Neural cell (in vitro differentiated cells): ENCODE results near the genes PLAC8L1 and C5orf46.

GRCh38 chr5:145942137-145942602 lies 5.8 kb downstream of the SH3RF2 start:
- RAMPAGE, long total RNA, result no peak

DNA sequence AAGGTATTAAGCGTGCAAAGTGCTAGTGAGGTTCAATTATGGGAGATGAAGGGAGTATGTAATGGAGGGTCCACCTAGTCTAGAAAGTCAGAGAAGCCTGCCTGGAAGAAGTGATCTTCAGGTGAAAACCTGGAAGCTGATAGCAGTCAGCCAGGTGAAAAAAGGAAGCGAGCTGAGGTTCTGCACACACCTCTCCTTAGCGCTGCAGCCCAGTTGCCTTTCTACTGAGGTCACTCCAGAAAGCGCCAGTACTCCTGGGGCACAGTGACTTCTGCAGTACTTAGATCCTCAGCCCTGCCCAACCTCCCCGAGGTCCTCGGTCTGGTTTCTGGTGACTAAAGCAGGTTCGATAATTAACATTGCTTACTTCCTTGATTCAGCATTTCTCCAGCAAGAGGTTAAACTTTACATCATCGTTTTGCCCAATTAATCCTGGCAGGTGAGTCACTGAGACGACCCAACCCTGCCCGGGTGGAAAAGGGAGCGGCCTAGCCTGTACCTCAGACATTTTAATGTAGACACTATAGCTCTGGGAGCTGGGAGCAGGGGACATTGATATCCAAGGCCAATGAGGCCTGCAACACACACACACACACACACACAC lies 77.7 kb downstream of the PLAC8L1 start:
- RAMPAGE, long total RNA, result no peak

DNA sequence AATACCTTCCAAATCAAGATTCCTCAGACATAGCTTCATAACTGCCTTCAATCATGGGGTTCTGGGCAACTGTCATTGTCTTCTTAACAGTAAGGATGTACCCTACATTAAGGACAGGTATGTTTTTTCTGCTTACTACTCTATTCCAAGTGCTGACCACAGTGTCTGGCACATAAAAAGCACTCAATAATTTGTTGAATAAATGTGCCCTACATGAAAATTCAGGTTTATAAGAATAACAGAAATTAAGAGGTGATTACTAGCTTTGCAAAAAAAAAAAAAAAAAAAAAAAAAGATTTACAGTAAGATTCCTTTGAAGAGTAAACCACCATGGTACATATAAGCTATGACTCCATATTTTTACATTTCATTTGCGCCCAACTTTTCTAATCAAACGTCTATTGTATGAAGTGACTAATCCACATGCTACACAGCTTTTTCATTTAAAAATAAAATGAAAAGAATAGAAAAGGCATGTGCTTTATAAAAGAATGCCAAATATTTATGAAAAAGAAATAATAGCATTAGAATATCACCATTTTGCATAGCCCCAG lies at the start of gene PLAC8L1:
Gene PLAC8L1 (minus strand): TSS at position 268 of the 554 bp plus-strand sequence.
- RAMPAGE, long total RNA, result no peak

- RAMPAGE, long total RNA, result no peak
Observed at GRCh38 chr5:146447428-146448051, 407 bp downstream of the TCERG1 start.

DNA sequence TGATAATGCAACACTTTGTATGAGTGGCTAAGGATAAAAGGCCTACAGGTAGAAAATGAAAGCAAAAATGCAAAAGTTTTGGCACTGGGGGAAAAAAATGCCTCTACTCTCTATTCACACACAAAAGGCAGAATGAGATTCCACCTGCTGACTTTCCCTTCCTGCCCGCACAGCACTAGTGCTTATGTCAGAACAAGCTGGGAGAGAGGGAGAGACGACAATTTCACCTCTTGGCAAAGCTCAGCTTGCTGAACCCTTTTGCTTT lies 1.6 kb downstream of the PPP2R2B start:
- RAMPAGE, long total RNA, result no peak

DNA sequence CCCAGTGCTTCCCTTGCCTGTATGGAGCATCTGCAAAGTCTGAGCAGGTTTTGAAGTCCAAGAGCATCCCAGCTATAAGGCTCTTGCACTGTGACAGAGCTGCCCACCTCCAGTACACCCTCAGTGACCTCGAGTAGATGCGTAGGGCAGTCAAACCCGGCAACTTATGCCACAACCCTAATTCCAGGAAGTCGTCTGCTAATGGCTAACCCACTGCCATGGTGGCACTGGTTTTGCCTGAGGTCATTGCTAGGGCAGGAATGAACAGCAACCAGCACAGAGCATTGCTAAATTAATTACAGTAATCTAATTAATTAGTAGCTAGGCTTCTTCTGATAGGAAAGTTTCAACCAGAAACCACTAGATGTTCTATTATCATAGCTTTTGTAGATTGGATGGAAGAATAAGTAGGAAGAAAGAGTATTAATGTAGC lies 122.8 kb downstream of the DPYSL3 start:
- RAMPAGE, long total RNA, result no peak

GRCh38 chr5:147403934-147404797 lies 105.7 kb downstream of the DPYSL3 start:
- RAMPAGE, long total RNA, result no peak

DNA sequence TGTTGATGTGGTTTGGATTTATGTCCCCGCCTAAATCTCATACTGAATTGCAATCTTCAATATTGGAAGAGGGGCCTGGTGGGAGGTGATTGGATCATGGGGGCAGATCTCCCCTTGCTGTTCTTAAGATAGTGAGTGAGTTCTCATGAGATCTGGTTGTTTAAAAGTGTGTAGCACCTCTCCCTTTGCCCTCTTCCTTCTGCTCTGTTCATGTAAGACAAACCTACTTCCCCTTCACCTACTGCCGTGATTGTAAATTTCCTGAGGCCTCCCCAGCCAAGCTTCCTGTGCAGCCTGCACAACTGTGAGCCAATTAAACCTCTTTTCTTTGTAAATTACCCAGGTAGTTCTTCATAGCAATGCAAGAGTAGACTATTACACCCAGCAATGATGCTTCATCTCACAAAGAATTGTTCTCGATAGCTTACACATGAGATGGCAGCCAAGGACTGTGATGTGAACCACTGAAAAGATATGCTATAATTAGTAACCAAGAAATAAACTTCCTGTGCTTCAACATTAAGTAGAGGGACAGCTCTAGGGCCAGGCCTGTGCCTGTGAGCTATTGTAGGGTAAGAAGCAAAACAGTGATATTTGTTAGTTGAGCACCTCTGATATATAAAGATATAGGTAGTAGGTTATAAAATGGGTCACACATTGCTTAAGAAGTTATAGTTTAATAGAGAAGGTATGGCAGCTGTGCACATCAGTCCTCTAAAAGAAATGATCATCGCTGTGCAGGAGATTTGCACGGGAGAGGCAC lies 41.7 kb upstream of the DPYSL3 start:
- RAMPAGE, long total RNA, result no peak

DNA sequence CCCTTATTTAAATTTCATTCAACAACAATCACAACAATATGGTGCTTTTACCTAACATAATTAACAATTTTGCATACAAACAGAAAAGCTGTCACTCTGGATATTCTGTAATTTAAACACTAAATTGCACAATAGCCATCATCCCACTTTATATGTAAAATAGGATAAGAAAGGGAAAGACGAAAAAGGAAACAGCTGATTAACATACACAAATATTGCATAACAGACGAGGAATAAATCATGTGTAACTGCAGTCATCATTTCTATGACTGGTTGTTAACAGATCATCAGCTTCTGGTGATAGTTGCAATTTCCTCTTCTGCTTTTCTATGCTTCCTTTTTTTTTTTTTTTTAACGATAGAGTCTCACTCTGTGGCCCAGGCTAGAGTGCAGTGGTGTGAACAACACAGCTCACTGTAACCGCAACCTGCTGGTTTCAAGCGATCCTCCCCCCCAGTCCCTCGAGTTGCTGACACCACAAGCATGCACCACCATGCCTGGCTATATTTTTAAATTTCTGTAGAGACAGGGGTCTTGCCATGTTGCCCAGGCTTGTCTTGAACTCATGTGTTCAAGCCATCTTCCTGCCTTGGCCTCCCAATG lies 22.5 kb upstream of the JAKMIP2 start:
- RAMPAGE, long total RNA, result no peak

GRCh38 chr5:147870925-147871580 lies 7.5 kb upstream of the SCGB3A2 start:
- RAMPAGE, long total RNA, result no peak

GRCh38 chr5:147906253-147906907 lies at the start of gene C5orf46:
TSS of gene C5orf46 (minus strand) at chr5:147906538.
- RAMPAGE, long total RNA, result no peak

GRCh38 chr5:148437229-148437782 lies 53.5 kb downstream of the FBXO38 start:
- RAMPAGE, long total RNA, result no peak

DNA sequence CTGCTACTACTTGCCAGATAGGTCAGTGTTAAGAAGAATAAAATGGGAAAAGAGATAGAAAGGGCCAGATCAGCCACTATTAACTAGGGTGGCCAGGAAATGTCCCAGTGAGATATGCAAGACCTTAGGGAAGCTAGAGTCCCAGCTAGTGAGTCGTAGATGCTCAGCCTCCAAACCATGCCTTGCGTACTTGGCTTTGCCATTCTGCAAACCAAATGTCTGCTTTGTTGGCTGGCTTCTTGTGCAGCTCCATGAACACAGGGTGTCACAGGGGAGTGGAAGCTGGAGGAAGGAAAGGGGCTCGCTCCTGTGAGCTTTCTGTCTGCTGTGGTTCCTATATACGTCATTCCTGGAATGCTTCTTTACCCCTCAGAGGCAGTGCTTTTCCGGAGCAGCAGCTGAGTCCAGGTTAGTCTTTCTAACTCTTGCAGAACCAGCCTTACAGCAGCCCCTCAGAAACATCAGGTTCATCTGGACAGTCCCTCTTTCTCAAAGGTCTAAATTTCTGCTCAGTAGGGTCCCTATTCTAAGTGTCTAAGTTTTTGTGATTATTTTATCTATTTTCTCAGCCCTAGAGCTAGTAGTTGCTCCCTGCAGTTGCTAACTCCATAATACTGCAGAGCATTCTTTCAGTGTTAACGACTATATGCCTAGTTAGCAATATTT lies 69.1 kb downstream of the FBXO38 start:
- RAMPAGE, long total RNA, result no peak

DNA sequence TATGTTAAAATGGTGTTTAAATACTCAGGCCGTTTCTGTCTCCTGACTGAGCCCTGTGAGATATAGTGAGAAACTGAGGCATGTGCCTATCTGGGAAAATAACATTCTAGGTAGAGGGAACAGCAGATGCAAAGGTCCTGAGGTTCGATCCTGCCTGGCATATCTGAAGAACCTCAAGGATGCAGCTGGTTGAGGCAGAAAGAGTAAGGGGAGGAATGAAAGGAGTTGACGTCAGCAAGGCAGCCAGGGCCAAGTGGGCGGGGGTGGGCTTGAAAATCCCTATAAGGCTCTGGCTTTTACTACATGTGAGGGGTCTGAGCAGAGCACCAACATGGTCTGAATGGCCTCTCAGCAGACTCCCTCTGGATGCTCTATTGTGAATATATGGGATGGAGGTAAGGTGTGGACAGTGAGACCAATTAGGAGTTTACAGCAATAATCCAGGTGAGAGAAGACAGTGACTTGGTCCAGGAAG lies 69.7 kb downstream of the FBXO38 start:
- RAMPAGE, long total RNA, result no peak

DNA sequence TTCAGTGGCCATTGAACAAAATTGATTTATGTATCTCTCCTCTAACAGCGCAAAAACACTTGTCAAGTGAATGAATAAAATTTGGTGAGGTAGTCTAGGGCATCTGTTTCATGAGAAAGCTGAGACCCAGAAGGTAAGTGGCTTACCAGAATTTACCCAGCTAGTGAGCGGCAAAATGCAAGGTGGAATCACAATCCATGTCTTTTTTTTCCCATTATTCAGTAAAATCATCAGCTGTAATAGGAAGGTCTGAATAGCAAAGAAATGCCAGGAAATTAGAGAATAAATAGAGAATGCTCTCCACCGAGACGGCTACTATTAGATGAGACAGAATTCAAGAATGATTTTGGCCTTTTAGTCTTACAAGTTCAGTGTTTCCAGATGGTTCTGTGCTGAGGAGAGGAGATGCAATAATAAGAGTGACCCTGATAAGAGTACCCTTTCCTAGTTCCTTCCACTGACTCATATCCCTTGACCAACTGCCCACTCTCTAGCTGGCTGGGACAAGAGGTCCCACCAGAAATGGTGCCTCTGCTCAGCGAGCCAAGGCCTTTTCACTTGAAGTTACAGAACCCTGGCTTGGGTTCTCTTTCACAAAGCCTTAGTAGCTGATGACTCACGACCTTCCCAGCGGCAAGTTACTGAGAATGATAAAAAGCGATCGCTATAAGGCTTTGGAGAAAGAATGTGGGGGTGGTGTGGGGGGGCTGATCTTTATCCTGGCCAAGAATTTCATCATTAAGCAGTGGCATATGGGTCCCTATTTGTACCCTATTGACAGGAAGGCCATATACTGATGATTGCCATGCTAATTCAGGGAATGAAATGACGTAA lies 90.1 kb downstream of the FBXO38 start:
- RAMPAGE, long total RNA, result no peak

- RAMPAGE, long total RNA, result no peak
Observed at GRCh38 chr5:148685567-148685843, 31.2 kb upstream of the HTR4 start.

- RAMPAGE, long total RNA, result no peak
Observed at GRCh38 chr5:148697138-148697777, 42.9 kb upstream of the HTR4 start.

DNA sequence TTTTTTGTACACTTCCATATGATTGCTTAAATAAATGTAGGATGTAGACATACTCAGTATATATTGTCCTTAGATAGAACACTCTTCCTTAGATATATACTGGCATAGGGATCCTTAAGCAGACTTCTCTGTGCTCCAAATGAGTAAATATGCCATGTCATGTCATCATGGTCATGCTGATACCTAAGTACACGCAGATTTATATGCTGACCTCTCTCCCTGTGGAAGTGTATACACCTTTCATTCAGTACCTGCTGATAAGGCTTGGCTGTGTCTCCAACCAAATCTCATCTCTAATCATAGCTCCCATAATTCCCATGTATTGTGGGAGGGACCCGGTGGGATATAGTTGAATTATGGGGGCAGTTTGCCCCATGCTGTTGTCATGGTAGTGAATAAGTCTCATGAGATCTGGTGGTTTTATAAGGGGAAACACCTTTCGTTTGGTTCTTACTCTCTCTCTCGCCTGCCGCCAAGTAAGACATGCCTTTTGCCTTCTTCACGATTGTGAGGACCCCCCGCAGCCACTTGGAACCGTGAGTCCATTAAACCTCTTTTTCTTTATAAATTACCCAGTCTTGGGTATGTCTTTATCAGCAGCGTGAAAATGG lies 10.3 kb downstream of the ADRB2 start:
- RAMPAGE, long total RNA, result no peak

GRCh38 chr5:148858442-148859312 lies 32.3 kb downstream of the ADRB2 start:
- RAMPAGE, long total RNA, result no peak

GRCh38 chr5:148984218-148984656 lies 78.6 kb downstream of the SH3TC2 start:
- RAMPAGE, long total RNA, result no peak